Right atrium auricular region (tissue), 2 donors: Measurements from ENCODE around the genes EPB41L4A and SRP19.

GRCh38 chr5:112418958-112419359 is at the start of gene EPB41L4A:
Gene EPB41L4A, minus strand, starts transcription at chr5:112419277.
- PRO-cap = bidirectional peak, plus-strand start at chr5:112419309, minus-strand start at chr5:112419277
- RAMPAGE, long total RNA, 2 experiments = start-site peak on the plus strand in 1 of 2 experiments, at chr5:112419284-112419334 at its widest, 5 reads per replicate; start-site peak on the minus strand in 2 of 2 experiments, at chr5:112419189-112419287 at its widest, 30 to 159 reads per replicate

DNA sequence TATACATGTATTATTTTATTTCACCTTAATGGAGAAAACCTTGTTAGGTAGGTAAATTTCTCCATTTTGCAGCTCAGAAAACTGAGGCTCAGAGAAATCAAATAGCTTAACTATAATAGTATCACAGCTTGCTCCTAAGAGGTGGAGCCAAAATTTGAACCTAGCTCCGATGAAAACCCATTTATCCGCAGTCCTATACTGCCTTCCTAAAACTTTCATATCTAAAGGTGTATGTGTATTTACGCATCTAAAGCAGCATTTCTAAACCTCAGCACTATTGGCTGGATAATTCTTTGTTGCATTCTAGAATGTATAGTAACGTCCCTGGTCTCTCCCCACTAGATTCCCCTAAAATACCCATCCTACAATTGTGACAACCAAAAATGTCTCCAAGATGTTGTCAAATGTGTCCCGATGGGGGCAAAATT is 43.4 kb upstream of the SRP19 start:
- PRO-cap = no peak
- RAMPAGE, long total RNA, 2 experiments = no peak in any of the 2 experiments

DNA sequence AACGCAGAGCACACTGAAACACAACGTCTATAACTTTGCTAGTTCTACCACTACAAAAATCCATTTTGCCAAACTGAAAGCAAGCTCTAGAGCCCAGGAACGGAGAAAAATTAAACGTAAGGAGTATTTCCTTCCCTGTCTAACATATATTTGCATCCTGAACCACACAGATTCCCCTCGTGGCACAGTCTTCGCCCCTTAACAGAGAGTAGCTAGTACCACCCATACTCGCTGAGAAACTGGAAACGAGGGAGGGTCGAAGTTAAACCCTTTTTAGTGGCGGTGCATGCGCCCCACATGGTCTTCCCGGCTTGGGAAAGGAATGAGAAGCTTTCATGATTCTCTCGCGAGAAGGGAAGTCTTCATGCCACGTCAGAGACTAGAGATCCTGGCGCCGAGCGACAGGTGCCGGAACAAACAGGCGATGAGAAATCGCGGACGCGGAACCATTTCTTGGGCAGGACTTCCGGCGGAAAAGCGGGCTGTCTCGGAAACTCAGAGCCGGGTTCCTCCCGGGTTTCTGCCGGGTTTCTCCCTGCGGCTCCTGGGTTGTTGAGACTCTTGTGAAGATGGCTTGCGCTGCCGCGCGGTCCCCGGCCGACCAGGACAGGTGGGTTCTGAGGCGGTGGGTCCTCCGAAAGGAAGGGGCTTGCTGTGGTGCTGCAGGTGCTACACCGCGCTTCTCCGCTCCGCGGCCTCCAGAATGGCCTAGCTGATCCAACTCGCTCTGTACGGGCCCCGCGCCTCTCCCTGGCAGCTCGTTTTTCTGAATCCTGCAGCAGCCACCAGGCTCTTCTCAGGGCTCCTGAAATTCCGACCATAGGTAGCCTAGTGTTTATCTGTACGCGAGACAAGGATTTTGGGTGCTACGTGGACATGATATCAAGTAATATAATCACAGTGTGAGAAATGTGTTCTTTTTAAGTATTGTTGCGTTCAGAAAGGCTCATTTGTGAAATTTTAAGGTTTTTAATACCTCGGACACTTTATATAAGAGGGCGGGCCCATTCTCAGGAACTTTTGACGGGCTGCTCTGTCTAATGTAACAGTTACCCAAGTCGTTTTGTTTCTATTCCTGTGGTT is at the start of gene SRP19:
Gene SRP19 (plus strand): TSS at position 480 of the 1,083 bp plus-strand sequence.
- PRO-cap = bidirectional peak, plus-strand start at position 498 of the sequence, minus-strand start at position 324 of the sequence
- RAMPAGE, long total RNA, 2 experiments = start-site peak on the plus strand in 2 of 2 experiments, centred at positions 506 to 518 of the sequence, 505 to 669 reads per replicate

DNA sequence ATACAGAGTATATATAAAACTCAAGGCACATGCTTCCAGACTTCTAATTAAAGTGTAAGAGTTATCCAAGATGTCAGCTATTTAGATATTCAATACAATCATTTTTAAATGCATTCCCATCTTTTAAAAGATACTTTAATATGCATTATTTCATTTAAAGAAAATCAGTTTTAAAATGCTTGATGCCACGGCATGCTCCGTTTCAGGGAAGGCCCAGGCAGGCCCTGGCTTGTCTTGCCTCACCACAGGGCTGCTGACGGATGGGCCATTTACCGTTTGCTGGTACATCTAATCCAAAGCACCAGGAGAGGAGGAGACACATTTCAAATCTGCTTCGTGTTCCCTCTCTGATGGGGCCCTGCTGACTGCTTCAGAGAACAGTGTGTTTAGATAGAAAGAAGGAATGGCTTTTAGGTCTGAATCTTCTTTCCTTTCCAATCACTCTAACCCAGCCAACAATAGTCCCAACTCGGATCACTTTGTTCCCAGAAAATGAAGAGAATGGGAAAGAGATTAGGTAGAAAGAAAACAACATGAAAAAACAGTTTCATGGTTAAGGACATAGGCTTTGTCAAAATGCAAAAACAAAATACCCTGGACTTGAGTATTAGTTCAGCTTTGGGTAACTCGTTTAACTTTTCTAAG is 185.2 kb downstream of the DCP2 start:
- PRO-cap = no peak
- RAMPAGE, long total RNA, 2 experiments = no peak in any of the 2 experiments

DNA sequence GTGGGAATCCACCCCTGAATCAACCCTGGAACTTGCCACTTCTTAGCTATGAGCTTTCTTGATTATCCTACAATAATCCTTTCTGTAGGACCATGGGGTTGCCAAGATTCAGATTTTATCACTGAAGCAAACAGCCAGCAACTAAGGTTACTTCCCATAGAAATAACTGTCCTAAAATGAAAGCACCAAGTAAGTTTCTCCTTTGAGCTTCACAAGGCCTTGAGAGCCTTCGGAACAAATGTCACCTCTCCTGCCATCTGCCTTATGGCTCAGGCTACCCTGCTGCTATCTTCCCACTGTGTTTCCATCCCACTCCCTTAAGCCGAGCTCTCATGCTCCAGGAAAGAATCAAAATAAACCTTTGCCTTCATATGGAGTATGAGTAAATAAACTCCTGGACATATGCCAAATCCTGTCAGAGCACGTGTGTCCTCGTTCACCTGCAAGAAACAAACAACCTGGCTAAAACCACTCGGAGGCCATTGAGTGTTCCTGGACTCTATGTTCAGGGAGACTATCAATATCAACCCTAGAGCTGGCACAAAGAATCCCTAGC is 122.2 kb upstream of the CCDC112 start:
- PRO-cap = no peak
- RAMPAGE, long total RNA, 2 experiments = no peak in any of the 2 experiments

- PRO-cap = no peak
- RAMPAGE, long total RNA, 2 experiments = no peak in any of the 2 experiments
These were observed 23.5 kb downstream of the FEM1C start for GRCh38 chr5:115521074-115521389.

DNA sequence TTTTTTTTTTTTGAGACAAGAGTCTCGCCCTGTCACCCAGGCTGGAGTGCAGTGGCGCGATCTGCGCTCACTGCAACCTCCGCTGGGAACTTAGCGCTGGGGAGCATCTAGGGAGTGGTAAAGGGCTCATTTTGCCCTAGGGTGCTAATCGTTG is 346 bp upstream of the TMED7 start:
- PRO-cap = bidirectional peak, plus-strand start at position 46 of the sequence, minus-strand start outside the sequence
- RAMPAGE, long total RNA, 2 experiments = no peak in any of the 2 experiments

- PRO-cap = no peak
- RAMPAGE, long total RNA, 2 experiments = no peak in any of the 2 experiments
These were observed 294 bp downstream of the ATG12 start for GRCh38 chr5:115841082-115841459.

GRCh38 chr5:115851098-115851438 is 9.3 kb downstream of the AP3S1 start:
- PRO-cap = no peak
- RAMPAGE, long total RNA, 2 experiments = no peak in any of the 2 experiments

DNA sequence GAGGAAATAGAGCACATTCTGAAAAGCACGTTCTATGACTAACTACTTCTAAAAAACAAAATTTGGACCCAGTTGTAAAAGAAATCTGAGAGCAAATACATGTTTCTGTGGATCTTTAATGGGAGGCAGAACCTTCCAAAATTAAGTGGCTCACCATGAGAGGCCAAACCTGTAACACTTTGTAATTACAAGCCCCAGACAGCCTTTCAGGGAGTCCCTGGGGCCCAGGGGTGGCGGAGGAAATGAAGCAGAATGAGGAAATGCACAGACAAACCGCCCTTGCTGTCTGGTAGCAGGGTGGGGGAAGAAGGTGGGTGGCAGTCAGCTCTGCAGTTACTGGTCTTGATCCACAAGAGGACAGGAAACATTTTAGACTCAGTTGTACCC is 6.5 kb downstream of the ARL14EPL start:
- PRO-cap = no peak
- RAMPAGE, long total RNA, 2 experiments = no peak in any of the 2 experiments

DNA sequence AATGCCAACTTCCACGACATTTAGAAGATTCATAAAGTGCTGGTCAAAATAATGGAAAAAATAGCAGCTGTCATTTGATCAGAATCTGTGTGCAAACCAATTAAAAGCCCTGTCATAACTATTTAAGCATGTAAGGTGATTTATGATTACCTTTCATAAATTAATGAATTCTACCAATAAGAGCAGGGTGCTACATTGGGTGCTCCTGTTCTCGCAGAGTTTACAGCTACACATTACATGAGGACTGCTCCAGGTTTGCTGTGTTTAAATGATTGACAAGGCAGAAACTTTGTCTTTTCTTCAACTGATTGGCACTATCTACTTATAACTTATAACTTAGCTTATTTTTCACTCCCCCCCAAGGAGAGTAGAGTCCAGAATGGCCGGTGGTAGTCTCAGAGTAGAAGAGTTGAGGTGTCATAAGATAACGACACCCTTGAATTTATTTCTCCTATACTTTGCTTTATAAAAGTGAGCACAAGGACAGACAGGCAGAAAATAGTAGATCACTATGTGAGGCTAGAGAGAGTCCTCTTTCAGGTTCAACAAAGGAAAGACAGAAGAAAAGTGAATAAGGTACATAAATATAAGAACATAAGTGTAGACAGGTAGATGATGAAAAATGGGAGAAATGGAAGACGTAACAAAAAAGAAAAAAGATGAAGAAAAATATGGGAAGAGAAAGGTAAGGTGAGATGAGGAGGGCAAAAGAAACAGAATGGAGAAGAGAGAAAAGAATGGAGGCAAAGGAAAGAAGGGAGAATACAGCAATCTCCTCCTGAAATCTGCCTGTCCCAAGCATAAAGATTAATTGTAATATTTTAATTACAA is 155.0 kb downstream of the COMMD10 start:
- PRO-cap = no peak
- RAMPAGE, long total RNA, 2 experiments = no peak in any of the 2 experiments

DNA sequence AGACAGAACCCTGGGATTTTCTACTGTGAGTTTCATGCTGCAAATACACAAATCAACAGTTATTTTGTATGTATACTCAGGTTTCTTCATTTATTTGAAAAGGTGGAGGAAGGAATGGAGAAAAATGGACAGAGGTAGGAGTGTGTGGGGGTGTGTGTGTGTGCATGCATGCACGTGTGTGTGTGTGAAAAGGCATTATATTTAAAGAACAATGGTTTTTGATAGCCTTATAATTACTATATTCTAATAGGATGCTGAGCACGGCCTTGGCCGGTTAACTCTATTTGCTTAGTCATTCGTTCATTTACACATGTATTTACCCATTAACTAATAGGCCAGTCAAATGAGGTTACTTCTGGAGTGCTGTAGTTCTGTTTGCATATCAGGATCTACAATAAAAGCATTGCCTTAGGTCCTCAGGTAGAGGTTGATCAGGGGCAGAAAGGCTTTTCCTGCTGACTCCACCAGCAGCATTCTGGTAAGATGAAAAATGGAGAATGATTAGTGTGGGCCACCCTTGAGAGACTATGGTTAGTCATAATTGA is 218.9 kb downstream of the COMMD10 start:
- PRO-cap = no peak
- RAMPAGE, long total RNA, 2 experiments = no peak in any of the 2 experiments

DNA sequence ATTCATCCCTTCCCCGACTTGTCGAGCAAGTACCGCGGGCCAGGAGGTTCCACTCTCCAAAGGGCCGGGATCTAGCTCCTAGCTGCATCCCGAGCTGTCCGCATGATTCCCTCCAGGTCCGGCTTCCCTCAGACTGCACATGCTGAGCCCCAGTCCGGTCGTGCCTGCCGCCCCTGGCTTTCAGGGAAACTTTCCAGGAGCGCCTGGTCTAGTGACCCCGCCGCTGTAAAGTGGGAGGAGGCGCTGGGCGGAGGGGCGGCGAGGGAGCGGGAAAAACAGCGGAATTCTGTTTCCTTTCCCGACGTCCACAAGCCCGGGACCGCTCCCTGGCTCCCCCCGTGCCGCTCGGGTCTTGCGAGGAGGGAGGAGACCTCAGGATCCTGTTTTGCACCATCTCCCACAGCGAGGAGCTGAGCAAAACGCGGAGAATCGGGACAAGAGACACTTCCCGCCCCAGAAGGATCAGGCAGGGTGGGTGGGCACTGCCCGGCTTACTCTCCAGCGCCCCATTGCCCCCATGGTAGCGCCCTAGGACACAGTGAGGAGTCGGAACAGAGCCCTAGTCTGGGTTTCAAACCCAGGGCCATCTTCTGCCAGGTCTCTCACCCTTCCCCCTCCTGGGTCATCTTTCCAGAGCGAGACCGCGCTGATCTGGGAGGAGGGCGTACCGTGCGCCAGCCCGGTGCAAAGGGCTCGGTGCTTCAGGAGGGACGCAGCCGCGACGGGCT is 1.8 kb downstream of the SEMA6A start:
- PRO-cap = bidirectional peak, plus-strand start at position 413 of the sequence, minus-strand start at position 182 of the sequence
- RAMPAGE, long total RNA, 2 experiments = no peak in any of the 2 experiments

DNA sequence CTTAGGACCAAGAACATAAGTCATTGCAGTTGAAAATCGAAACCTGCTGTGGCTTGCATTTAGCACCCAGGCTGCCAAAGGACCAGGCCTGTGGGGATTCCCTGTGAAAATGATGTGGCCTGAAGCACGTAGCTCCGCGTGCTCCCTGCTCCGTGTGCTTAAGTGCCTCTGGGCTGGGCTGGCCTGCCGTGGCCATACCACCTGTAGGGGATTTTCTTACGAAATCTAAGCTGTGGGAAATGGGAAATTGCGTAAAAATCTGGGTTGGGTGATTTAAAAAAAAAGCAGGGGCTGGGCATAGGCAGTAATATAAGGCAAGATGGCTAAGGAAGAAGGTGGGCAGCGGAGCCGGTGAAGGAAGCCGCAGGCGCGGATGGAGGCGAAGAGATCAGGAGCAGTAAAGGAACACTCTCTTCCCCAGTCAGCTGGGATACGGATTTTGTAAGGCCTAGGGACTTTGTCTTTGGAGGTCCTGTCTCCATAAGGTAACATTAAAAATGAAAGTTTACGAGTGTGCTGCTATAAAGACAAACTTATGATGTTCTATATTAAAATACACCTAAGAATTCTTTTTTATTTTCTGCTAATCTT is 189.6 kb upstream of the SEMA6A start:
- PRO-cap = no peak
- RAMPAGE, long total RNA, 2 experiments = no peak in any of the 2 experiments

GRCh38 chr5:119238771-119239108 is 117.1 kb upstream of the TNFAIP8 start:
- PRO-cap = no peak
- RAMPAGE, long total RNA, 2 experiments = no peak in any of the 2 experiments

- PRO-cap = unidirectional peak, plus-strand start at chr5:119329061
- RAMPAGE, long total RNA, 2 experiments = no peak in any of the 2 experiments
These were observed 27.2 kb upstream of the TNFAIP8 start for GRCh38 chr5:119328381-119329217.

- PRO-cap = no peak
- RAMPAGE, long total RNA, 2 experiments = no peak in any of the 2 experiments
These were observed 8.8 kb upstream of the TNFAIP8 start for GRCh38 chr5:119346921-119347581.

- PRO-cap = no peak
- RAMPAGE, long total RNA, 2 experiments = no peak in any of the 2 experiments
These were observed 879 bp downstream of the TNFAIP8 start for GRCh38 chr5:119356668-119357128.

GRCh38 chr5:119411695-119412493 is 40.4 kb upstream of the HSD17B4 start:
- PRO-cap = no peak
- RAMPAGE, long total RNA, 2 experiments = no peak in any of the 2 experiments

GRCh38 chr5:119422572-119423061 is 29.7 kb upstream of the HSD17B4 start:
- PRO-cap = no peak
- RAMPAGE, long total RNA, 2 experiments = no peak in any of the 2 experiments